Mesenchymal stem cell of adipose (primary cell): ENCODE results near the gene LSAMP.

DNA sequence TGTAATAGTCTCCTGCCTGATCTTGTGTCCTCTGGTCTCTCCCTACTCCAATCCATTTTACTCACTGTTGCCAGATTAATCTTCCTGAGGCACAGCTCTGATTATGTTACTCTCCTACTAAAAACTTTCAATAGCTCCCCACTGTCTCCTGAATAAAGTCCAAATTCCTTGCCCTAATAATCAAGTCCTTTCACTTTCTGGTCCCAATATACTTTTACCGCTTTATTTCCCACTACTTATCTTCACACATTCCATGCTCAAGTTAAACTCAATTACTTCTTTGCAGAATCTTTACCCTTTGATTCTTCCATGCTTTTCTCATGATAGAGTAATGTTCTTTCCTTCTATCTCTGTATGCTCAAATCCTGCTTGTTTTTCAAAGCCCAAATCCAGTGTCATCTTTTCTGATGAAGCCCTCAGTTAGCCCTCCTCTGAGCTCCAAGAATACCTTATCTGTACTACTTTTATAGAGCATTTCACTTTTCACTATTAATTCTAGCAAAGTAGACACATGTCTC is 181.1 kb downstream of the TIGIT start:
- CAGE, long polyA plus RNA, result no peak

DNA sequence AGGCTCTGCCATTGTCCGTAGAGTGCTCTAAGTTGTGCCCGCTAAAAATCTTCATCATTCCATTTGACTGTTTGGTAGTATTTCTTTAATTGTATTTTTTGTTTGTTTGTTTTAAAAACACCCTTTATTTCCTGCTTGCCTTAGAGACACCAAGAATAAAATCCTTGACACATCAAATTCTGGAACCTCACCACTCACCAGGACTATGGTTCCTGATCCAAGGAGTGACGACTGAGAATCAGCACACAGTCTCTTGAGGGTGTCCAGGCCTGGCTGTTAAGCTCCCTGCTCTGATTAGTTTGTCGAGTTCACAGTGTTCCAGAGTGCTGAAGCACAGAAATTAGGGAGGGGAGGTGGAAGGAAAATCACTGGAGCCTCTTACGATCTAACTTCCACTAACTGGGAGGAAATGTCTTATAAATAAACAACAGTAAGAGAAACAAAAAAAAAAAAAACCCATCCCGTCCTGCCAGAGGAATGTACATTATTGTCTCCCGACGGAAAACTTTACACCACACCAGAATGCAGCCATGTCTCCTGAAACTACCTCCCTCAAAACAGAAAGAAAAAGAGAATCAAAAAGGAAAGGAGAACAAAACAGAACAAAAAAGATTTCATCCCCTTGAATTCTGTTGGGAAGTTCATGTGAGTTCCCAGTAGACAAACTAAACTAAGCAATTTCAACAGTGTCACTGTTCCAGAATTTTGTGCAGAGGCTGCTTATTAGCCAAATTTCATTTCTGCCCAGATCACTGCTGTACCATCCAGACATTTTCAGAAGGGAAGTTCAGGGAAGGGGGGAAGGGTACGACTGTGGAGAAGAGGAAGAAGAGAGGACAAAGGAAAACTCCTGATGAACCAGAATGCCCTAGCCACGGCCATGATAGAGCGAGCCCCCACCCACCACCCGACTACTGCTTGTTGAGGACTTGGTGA is 330.4 kb downstream of the TIGIT start:
- CAGE, long polyA plus RNA, result no peak

- CAGE, long polyA plus RNA, result no peak
Observed at GRCh38 chr3:114709002-114709568, 415.3 kb downstream of the TIGIT start.

DNA sequence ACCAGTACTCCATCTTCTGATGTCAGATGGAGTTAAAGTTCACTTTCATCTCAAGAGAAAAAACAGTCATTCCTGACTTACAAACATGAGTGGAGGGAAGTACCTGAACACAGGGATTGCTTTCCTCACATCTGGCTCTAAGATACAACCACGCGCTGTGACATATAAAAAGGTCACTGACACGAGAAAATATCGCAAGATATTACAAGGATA is 424.5 kb downstream of the TIGIT start:
- CAGE, long polyA plus RNA, result no peak

- CAGE, long polyA plus RNA, result no peak
Observed at GRCh38 chr3:114764144-114764764, 382.8 kb downstream of the ZBTB20 start.

GRCh38 chr3:114892873-114893571 is 254.1 kb downstream of the ZBTB20 start:
- CAGE, long polyA plus RNA, result no peak

DNA sequence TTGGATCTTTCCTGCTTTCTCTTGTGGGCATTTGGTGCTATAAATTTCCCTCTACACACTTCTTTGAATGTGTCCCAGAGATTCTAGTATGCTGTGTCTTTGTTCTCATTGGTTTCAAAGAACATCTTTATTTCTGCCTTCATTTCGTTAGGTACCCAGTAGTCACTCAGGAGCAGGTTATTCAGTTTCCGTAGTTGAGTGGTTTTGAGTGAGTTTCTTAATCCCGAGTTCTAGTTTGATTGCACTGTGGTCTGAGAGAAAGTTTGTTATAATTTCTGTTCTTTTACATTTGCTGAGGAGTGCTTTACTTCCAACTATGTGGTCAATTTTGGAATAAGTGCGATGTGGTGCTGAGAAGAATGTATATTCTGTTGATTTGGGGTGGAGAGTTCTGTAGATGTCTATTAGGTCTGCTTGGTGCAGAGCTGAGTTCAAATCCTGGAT is 155.9 kb downstream of the ZBTB20 start:
- CAGE, long polyA plus RNA, result no peak

- CAGE, long polyA plus RNA, result no peak
Observed at GRCh38 chr3:115998786-115999400, 375.6 kb downstream of the GAP43 start.

DNA sequence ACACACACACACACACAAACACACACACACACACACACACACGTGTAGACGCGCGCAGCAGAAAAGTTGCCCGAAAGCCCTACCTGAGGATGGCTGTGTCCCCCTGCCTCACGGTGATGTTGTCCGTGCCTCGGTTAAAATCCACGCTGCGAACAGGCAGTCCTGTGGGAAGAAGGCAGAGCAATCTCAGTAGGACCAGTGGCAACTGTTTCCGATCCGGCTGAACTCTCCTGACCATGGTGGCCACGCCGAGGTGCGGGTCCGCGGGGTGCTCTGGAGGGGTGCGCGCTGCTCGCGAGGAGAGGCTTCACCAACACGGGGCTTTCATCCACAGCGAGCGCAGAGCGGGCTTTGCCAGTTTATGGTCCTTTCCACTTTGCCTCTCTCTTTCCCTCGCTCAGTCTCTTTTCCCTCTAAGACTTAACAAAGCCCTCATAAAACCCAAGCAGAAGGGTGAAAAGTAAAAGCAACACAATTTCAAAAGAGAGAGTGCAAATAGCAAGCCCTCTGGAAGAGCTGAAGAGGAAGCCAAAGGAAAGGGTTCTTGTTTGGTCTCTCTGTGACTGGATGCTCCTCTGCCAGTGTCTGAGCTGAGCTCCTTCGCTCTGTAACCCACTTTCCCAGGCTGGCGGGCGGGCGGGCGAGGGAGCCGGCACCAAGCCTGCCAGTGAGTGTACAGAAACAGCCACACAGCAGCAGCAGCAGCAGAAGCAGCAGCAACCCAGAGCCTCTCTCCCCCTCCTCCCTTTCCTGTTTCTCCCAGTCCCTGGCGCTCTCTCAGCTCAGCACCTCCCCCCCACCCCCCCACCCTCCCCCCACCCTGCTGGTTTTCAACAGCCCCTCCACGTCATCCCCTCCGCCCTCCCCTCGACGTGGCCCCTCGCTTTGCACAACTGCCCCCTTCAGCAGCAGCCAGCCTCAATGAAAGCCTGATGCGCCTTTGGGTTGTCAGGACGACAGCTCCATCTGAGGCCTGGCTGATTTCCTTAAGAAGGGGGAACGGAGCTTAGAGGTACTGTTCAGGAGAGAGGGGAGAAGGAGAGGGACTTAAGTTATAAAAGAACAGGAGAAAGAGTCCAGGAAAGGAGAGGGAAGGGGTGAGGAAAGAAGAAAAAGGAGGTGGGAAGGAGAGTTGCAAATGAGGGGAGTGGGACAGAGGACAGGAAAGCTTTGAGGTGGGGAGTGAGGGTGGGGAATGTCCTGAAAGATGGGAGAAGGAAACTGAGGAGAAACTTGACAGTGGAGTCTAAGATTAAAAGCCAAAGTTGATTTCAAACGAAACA is at the start of gene LSAMP:
LSAMP (minus strand) TSS at position 694 of the 1,283 bp plus-strand sequence.
- CAGE, long polyA plus RNA, result no peak

DNA sequence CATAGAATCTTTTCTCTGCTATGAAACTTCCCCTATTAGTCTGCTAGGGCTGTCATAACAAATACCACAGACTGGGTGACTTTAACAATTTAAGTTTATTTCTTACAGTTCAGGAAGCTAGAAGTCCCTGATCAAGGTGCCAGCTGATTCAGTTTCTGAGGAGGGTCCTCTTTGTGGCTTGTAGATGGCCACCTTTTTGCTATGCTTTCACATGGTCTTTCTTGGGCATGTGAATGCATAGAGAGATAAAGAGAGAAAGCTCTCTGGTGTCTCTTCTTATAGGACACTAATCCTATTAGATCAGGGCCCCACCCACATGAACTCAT is 430.1 kb upstream of the LSAMP start:
- CAGE, long polyA plus RNA, result no peak

- CAGE, long polyA plus RNA, result no peak
Observed at GRCh38 chr3:117217899-117218098, 772.5 kb upstream of the LSAMP start.

DNA sequence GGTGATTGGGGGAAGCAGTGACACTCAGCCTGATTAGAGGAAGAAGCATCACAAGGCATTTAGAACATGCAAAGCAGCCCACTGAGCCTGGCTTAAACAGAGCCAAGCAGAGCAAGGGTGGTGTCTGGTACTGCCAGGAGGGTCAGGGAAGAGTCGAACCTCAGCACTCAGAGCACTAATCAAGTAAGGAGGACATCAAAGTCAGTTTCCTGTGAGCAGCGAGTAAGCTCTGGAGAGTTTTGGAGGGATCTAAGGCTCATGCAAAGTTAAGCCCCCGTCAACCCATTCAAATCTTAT is 982.2 kb upstream of the LSAMP start:
- CAGE, long polyA plus RNA, result no peak

DNA sequence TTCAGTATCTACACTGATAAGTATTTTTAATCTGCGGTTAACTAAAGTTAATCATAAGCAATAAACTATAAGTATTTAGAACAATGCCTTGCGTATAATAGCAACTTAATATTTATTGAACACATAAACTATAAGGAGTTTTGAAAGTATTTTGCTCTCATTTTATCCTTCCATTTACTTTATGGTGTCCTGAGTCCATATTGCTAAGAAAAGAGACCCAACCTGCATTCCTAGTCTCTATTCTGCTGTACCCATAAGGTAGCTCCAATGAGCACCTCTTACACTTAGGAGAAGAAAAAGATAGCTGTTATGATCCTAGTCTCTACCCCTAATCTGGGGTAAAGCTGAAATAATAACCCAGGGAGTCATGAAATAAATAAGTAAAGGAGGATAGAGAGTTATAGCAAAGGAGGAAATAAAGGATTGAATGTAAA is 268.7 kb downstream of the IGSF11 start:
- CAGE, long polyA plus RNA, result no peak

DNA sequence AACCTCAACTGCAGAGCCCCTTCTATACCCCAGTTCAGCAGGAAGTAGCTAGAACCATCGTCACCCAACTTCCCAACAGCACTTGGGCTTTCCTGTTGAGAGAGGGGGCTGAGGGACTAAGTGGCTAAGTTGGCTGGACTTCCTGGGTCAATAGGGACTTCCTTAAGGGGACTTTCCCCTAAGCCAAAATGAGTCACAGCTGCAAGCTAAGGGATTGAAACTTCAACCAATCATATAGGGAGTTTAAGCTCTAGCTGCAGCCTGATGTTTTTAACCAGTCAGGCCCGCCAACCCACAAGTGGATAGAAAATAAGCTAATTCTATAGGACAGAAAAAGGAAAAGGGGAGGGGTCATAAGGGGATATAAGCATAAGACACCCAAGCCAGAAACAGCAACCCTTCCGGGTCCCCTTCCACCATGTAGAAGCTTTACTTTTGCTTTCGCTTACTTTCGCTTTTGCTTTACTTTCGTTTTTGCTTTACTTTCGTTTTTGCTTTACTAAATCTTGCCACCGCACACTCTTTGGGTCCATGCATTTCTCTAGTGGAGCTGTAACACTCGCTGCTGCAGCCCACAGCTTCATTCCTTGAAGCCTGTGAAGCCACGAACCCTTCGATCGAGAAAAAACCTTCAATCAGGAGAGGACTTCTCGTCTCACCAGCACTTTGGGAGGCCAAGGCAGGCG is 182.9 kb downstream of the IGSF11 start:
- CAGE, long polyA plus RNA, result no peak

GRCh38 chr3:119175804-119176975 is 2.8 kb downstream of the UPK1B start:
- CAGE, long polyA plus RNA, result no peak

- CAGE, long polyA plus RNA, result no peak
Observed at GRCh38 chr3:119260650-119261109, 20.0 kb upstream of the B4GALT4 start.

GRCh38 chr3:119279822-119280312 is 14.3 kb upstream of the ARHGAP31 start:
- CAGE, long polyA plus RNA, result no peak

GRCh38 chr3:119293379-119294305 is 541 bp upstream of the ARHGAP31 start:
- CAGE, long polyA plus RNA, result no peak

- CAGE, long polyA plus RNA, result no peak
Observed at GRCh38 chr3:119294912-119295778, 962 bp downstream of the ARHGAP31 start.

DNA sequence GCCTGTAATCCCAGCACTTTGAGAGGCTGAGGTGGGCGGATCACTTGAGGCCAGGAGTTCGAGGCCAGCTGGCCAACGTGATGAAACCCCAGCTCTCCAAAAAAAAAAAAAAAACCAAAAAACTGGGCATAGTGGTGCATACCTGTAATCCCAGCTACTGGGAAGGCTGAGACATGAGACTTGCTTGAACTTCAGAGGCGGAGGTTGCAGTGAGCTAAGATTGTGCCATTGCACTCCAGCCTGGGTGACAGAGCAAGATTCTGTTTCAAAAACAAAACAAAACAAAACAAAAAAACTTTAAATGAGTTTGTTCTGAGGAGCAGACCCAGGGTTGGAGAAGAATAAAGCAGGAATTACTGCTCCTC is 2.3 kb upstream of the CD80 start:
- CAGE, long polyA plus RNA, result no peak